ENCODE results near the genes KATNA1 and RAET1E.

GRCh38 chr6:148922964-148923345 lies 176.1 kb downstream of the UST start:
- PRO-cap = no peak
- RAMPAGE, long total RNA, 2 experiments = no peak in any of the 2 experiments

DNA sequence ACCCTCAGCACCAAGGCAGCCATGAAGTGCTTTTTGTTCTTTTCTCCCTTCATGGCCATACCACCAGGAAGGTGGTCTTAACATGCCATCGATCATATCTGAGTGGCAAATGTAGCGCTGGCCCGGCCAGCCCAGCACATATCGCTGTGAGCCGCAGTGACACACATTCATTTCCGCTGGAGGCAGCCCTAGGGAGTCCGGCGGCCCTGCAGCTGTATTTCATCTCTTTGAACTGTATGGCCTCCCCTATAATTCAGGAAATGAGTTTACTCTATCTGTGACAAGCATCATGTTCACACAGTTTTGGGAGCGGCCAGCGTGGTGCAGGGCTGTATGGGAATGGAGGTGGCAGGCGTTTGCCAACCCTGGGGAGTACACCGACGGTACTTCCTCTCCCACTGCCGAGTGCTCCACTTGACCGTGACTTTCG lies 257.2 kb upstream of the TAB2 start:
- PRO-cap = no peak
- RAMPAGE, long total RNA, 2 experiments = no peak in any of the 2 experiments

DNA sequence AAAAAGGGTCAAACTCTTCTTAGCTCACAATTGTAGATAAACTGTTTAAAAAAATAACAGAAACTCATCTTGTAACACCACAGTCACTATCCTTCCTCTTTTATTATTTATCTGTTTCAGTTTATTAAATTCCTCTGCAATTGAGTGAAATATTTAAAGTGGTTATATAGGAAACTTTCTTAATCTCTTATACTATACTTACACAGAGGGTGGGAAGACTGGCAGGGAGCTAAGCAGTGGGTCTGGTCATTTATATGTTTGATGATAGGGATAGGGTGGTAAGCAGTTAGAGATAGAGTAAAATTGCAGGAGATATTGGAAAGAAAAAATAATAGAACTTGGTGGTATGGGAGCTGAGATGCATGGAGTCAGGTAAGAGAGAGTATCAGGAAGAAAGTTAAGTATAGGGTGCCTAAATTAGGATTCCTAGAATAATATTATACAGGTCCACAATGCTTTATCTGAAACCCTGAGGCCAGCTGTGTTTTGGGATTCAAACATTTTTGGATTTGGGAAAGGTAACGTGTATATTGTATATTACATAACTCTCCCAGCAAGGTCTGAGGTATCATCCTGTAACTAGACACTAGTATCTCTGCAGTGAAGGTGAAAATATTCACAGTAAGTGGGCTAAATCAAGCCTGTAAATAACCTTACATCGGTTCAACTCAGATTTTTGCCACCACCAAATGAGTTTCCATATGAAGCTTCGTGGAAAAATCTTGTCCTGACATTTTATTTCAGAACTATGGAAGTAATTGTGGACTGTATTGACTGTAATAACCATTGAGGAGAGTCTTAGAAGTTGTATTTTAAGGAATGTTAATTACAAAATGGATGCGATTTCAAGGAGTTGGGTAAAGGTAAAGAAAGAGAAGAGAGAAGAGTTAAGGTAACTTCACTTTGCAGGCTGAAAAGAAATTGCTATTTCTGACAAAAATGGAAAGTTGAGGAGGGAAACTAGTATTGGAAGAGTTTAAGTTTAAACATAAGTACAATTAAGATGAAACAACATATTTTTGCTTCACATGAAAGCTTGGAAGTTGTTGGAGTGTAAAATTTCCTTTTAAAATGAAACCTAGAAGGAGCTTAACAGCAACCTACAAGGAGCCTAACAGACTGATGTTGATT lies 20.4 kb downstream of the TAB2 start:
- PRO-cap = no peak
- RAMPAGE, long total RNA, 2 experiments = no peak in any of the 2 experiments

DNA sequence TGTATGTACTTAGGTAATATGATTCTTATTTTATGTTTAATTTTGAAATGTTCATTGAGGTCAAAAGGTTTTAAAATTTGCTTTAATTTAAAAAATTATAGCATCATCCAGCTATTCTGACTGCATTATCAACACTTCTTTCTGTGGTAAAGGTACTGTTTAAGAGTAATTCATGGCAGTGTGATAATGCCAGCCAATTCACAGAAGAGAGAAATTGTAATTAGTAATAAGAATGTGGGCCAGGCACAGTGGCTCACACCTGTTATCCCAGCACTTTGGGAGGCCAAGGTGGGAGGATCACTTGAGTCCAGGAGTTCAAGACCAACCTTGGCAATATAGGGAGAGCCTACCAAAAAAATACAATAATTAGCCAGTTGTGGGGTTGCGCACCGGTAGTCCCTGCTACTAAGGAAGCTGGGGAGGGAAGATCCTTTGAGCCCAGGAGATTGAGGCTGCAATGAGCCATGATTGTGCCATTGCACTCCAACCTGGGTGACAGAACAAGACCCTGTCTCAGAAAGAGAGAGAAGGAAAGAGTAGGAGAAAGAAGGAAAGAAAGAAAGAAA lies 30.4 kb downstream of the TAB2 start:
- PRO-cap = no peak
- RAMPAGE, long total RNA, 2 experiments = no peak in any of the 2 experiments

- PRO-cap = unidirectional peak, minus-strand start at chr6:149567127; unidirectional peak, minus-strand start at chr6:149567272
- RAMPAGE, long total RNA, 2 experiments = no peak in any of the 2 experiments
Measured at GRCh38 chr6:149566961-149567323, 767 bp downstream of the GINM1 start.

- PRO-cap = no peak
- RAMPAGE, long total RNA, 2 experiments = no peak in any of the 2 experiments
Measured at GRCh38 chr6:149638377-149638661, 10.2 kb downstream of the KATNA1 start.

GRCh38 chr6:149647942-149649059 lies at the start of gene KATNA1:
Gene KATNA1 (minus strand): TSS chr6:149648714.
- PRO-cap = unidirectional peak, minus-strand start at chr6:149648714
- RAMPAGE, long total RNA, 2 experiments = start-site peak on the minus strand in 2 of 2 experiments, at chr6:149648489-149648717 at its widest, 20 to 131 reads per replicate

DNA sequence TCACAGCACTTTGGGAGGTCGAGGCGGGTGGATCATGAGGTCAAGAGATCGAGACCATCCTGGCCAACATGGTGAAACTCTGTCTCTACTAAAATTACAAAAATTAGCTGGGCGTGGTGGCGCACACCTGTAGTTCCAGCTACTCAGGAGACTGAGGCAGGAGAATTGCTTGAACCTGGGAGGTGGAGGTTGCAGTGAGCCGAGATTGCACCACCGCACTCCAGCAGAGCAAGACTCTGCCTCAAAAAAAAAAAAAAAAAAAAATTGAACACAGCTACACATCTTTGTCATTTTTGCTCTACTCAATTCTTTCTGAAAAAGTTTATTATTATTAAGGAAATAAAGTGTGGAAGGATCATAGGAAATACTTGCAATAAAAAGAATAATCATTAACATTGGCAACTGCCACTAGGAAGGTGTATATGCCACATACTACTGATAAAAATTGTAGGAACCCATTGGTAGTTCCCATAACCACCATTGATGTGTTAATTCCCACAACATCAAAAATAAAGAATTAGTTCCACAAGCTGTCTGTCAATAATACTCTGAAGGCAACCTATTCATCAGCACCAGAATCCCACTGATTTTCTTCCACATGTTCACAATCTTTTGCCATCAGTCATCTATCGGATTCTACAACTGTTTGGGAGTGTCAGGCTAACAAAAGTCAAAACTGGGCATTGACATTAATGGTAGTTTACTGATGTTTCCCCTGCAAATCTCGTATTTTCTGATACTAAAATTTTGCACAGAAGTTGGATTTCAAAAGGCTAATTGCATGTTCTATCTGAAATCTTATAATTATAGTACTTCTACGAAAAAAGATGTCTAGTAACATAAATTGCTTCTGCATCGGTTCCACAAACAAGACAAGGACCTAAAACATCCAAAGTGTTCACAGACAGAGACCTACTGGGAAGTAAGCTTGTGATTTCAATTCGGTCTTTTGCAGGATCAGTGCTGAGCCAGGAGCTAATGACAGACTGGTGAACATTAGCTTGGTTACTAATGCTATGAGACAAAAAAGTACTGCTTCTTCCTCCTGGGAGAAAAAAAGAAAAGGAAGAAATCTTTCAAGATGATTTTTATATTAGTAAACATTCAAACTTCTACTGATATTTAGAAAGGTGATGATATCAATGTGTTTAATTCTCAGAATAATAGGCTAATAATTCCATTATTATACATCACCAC lies 8.7 kb upstream of the LATS1 start:
- PRO-cap = no peak
- RAMPAGE, long total RNA, 2 experiments = no peak in any of the 2 experiments

GRCh38 chr6:149820454-149820975 lies 43.6 kb downstream of the LRP11 start:
- PRO-cap = no peak
- RAMPAGE, long total RNA, 2 experiments = start-site peak on the minus strand in 1 of 2 experiments, at chr6:149820690-149820842 at its widest, 16 reads per replicate

DNA sequence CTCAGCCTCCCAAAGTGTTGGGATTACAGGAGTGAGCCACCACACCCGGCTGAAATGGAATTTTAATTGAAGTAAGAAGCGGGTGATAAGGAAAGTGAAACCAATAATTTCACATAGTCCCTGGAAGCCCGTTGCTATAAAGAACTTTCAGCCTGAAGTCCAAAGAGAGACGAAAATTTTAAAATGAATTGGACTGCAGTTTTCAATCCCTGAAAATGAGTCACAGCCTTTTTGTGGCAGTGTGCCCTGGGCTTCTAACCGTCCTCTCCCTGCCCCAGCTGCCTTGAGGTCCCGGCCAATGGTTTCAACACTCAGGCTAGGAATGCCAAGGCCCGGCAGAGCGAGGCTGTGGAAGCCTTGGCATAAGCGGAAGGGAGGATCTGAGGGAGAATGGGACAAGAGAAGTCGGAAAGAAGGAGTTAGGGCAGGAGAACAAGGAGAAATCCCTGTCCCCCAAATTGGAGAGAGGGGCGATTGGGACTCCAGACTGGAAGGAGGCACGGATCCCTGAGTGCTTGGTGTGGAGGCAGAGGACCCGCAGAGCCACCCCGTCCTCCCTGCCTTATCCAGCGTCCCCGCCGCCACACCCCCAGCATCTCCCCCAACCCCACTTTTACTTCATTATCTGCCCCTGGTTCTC lies 509 bp downstream of the RAET1E start:
- PRO-cap = unidirectional peak, plus-strand start at position 314 of the sequence
- RAMPAGE, long total RNA, 2 experiments = no peak in any of the 2 experiments

GRCh38 chr6:149897924-149898404 lies at the start of gene RAET1E:
Gene RAET1E (minus strand): TSS chr6:149898113.
- PRO-cap = no peak
- RAMPAGE, long total RNA, 2 experiments = start-site peak on the minus strand in 1 of 2 experiments, at chr6:149898097-149898106 at its widest, 28 reads per replicate

- PRO-cap = no peak
- RAMPAGE, long total RNA, 2 experiments = no peak in any of the 2 experiments
Measured at GRCh38 chr6:149938435-149939175, 3.2 kb upstream of the ULBP2 start.

DNA sequence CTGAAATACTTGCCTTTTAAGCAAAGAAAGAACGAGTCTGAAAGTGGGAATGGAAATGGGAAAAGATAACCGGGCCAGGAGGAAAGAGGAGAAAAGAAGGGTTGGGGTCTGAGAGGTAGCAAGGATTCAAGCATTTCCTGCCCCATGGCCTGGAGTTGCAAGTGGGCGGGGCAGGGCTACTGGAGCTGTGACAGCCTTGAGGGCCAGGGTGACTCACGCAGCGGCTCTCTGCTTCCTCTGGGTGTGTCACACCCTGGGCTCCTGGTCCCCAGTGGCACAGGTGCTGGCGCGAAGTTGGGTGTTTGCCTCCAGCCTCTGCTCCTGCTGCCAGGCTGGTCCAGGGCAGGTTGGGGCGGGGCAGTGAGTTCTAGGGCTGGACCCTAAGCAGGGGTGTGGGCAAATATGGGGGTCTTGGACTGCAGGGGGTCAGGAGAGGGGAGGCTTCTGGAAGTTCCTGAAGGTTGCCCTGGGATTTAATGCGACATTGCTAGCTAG lies 3.3 kb upstream of the ULBP3 start:
- PRO-cap = no peak
- RAMPAGE, long total RNA, 2 experiments = no peak in any of the 2 experiments

- PRO-cap = no peak
- RAMPAGE, long total RNA, 2 experiments = no peak in any of the 2 experiments
Measured at GRCh38 chr6:150118517-150119718, 23.9 kb upstream of the PPP1R14C start.

- PRO-cap = no peak
- RAMPAGE, long total RNA, 2 experiments = no peak in any of the 2 experiments
Measured at GRCh38 chr6:150185640-150186012, 42.8 kb downstream of the PPP1R14C start.

- PRO-cap = no peak
- RAMPAGE, long total RNA, 2 experiments = no peak in any of the 2 experiments
Measured at GRCh38 chr6:150208528-150209029, 65.7 kb downstream of the PPP1R14C start.

- PRO-cap = no peak
- RAMPAGE, long total RNA, 2 experiments = no peak in any of the 2 experiments
Measured at GRCh38 chr6:150248545-150249055, 105.8 kb downstream of the PPP1R14C start.

- PRO-cap = no peak
- RAMPAGE, long total RNA, 2 experiments = no peak in any of the 2 experiments
Measured at GRCh38 chr6:150457166-150457910, 88.5 kb downstream of the IYD start.

- PRO-cap = no peak
- RAMPAGE, long total RNA, 2 experiments = no peak in any of the 2 experiments
Measured at GRCh38 chr6:150485836-150486509, 113.7 kb upstream of the PLEKHG1 start.

DNA sequence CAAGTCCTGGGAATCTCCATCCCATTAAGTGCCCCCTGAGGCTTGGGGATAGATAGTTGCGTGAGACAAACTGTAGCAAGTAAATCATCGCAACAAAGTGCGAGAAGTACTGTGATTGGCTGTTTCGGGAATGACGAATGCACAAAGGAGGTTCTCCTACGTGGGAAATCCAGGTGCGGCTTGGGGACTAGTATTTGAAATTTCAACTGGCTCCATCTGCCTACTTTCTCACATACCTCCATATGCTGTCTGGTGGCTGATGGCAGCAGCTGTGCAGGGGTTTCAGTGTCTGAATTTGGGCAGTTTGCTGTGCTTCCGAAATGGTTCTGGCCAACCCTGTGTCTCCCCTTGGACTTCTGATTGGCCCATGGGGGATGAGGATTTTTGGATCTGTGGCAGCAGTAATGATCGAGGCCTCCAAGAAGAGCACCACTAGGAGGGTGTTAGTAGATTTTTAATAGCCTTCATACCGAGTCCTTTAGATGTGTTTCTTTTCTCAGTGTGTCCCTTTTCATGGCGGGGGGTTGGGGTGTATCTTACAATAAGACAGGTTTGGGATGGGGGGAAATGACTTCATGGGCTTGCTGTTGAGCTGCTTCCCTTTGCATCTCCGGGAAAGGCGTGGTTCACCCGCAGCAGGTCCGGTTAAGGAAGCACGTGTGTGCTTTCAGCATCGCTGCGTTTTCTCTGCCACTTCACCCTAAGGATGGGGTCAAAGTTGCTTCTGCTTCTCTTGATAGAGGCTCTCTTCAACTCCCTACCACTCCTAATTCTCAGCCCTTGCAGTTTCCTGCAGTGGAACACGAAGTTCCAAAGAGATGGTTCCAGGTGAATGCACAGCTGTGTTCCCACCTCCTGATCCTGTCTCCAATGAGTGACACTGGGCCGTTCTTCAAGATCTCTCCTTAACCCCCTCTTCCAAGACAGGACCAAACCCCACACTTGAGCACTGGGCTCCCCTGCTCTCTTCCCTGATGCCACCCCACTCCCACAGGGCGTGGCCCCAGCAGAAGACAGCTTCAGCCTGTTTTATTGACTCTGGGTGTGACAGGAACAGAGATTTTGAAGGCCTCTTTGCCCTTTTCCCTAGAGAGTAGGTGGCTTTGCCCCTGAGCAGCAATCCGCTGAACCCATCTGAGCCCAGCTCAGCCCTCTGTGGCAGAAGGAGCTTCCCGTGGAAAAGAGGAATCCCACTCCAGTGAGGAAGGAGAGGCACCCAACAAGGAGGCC lies 85.0 kb downstream of the PLEKHG1 start:
- PRO-cap = no peak
- RAMPAGE, long total RNA, 2 experiments = no peak in any of the 2 experiments

Measured in lower leg skin (tissue), 2 donors.